Skeletal muscle tissue (tissue), 7 donors: ENCODE measurements around the genes ACTA2 and IFIT5.

- PRO-cap, 3 experiments, result no peak in any of the 3 experiments
- RAMPAGE, long total RNA, result no peak
- RRBS, 2 experiments, result no CpG with 5 or more reads among the region's 2 CpGs
Measured at GRCh38 chr10:87932901-87933428, 69.5 kb downstream of the PTEN start.

DNA sequence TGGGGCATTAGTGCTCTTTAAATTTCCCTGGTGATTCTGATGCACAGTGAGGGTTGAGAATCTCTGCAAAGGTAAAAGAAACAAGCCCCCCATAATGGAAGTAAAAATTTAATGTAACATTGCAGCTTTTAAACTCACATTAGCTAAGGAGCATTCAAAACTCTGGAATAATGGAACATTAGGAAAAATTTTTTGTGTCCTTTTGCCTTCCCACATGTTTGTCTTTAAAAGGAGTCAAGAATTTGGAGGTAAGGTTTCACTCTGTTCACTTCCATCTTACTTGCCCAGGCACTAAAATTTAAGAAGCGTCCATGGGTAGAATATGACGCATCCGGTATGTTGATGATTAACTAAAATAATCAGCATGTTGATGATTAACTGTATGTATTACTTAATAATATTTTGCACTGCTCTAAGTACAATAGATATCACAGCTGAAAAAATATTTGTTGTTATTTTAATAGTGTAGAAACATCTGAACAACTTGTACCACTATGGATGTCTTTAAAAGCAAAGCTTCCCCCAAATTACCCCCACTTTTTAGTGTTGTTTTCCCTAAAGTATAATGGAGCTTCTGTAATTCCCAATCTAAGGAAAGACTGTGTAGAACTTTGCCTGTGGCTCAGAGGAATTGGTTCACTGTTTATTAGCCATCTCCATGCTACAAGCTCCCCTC, 11.6 kb downstream of the ANKRD22 start:
- PRO-cap, 3 experiments, result no peak in any of the 3 experiments
- RAMPAGE, long total RNA, result no peak
- RRBS, 2 experiments, result no CpG with 5 or more reads among the region's 3 CpGs

DNA sequence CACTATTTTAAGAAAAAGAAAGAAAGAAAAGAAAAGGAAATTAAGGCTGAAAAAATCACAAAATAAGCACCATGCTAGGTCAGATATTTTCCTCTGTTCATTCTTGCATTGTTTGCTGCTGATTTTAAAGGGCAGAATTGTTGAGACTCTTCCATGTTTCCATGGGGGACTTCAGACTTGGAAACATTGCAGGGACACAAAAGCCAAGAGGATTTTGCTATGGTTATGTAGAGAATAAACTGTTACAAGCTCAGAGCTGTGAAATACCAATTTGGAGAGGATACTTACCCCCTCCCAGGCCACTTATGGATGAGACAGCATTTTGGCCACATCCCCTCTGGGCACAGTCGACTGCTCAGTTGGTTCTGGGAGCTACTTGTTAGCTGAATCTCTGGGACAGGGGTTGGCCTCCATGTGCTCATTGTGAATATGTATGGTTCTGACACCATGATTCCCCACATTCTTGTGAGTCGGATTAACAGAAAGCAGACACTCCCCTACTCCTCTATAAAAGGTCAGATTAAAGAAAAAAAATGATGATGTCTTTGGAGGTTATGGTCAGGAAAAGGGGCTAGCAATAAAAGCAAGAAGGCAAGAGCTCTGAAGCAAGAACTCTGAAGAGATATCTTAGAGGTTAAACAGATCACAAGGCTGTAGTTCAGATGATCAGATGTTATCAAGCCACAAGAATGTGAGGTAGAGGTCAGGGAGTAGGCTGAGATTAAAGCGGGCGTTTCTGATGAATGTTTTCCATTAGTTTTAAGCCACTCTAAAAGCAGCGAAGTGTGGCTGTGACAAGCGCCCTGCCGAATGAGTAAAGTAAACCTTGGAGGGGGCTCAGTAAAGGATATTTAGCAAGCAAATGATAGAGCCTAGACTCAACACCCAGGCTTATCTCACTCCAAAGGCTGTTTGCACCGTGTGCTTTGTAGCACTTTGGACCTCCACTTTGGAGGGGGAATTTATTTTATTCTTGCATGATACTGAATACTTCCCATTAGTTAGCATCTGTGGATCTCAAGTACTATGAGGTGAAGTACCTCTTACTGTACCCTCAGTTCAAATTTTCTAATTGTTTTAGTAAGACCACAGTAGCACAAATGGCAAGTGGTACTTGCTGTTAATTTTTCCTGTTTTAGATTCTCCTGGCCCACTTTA, 17.2 kb downstream of the STAMBPL1 start:
- PRO-cap, 3 experiments, result no peak in any of the 3 experiments
- RAMPAGE, long total RNA, result no peak
- RRBS, 2 experiments, result no CpG with 5 or more reads among the region's 8 CpGs

GRCh38 chr10:88903917-88904356, 23.9 kb downstream of the STAMBPL1 start:
- PRO-cap, 3 experiments, result no peak in any of the 3 experiments
- RAMPAGE, long total RNA, result no peak
- RRBS, 2 experiments, result no CpG with 5 or more reads among the region's 2 CpGs

GRCh38 chr10:88912260-88912792, 32.3 kb downstream of the STAMBPL1 start:
- PRO-cap, 3 experiments, result no peak in any of the 3 experiments
- RAMPAGE, long total RNA, result no peak
- RRBS, 2 experiments, result no CpG with 5 or more reads among the region's 2 CpGs

DNA sequence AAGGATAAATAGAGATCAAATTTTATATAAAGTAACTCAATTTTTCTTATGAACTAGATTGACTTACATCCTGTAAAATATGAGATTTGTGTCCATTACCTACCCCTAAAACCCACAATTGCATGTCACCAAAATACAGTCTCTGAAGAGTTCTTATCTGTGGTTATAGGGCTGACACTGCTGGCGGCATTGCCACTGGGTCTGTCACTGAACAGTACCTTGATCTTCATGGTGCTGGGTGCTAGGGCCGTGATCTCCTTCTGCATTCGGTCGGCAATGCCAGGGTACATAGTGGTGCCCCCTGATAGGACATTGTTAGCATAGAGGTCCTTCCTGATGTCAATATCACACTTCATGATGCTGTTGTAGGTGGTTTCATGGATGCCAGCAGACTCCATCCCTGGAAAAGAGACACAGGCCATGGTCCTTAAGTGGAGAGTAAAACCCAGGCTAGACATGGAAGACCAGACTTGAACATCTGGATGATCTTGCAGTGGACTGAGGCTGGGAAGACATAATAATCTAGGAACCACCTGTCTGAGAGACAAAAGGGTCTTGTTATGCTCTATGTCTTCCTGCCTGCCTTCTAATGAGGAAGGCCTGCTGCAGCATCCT, 14.6 kb downstream of the ACTA2 start:
- PRO-cap, 3 experiments, result no peak in any of the 3 experiments
- RAMPAGE, long total RNA, result no peak
- RRBS, 2 experiments, result no CpG with 5 or more reads among the region's 4 CpGs

DNA sequence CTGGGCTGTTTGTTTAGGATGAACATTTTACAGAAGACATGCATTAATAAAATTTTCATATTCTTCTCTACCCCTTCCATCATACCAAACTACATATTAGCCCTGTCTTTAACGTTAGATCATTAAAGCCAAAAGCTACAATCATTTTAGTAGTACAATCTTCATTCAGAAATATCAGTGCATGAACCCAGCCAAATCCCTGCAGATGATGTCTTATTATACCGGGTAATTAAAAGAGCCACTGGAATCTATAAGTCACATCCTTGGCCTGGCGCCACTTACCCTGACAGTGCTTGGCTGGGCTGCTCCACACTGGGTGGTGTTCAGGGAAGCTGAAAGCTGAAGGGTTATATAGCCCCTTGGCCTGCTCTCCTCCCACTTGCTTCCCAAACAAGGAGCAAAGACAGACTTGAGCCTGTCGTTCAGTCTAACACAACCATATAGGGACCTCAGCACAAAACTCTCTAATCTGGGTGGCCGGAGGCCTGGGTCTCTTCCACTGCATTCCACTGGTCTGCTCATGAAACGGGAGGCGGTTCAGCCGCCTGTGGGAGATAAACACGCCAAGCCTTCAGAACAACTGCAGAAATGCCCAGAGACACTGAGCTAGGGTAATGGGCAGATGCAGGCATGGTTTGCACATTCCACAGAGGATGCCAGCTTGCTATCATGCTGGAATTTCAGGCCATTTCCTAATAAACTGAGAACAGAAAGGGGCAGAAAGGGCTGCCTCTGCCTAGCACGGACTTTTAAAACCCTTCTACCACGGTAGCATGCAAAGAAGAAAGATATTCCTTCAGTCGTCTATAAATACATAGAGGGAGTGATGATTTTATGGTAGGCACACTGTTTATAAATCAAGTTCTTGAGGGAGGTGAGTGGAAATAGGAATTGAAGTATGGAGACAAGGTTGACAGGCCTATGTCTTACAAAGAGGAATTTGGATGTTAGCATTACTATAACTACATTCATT, at the start of gene ACTA2:
ACTA2 (minus strand) TSS at position 325 of the 973 bp plus-strand sequence.
- PRO-cap, 3 experiments, result peak in 2 of 3 experiments; most common plus-strand start position 509 of the sequence (in 1); most common minus-strand start position 325 of the sequence (in 2)
- RAMPAGE, long total RNA, result start-site peak on the minus strand centred at position 426 of the sequence, 210 bp wide, 3,664 and 2,363 reads in 2 replicates
- RRBS, 2 experiments, result no CpG with 5 or more reads among the region's 12 CpGs

GRCh38 chr10:88983126-88983603, 7.4 kb upstream of the FAS start:
- PRO-cap, 3 experiments, result no peak in any of the 3 experiments
- RAMPAGE, long total RNA, result no peak
- RRBS, 2 experiments, result 14 to 56% methylated on average over 1 of the region's 2 CpGs

GRCh38 chr10:89413904-89414924, at the start of gene IFIT5:
TSS of gene IFIT5 (plus strand) at chr10:89414568.
- PRO-cap, 3 experiments, result peak in 3 of 3 experiments; most common plus-strand start chr10:89414747 (in 3); most common minus-strand start chr10:89414493 (in 3)
- RAMPAGE, long total RNA, result no peak
- RRBS, 2 experiments, result 1 to 3% methylated on average over 11 of the region's 55 CpGs

GRCh38 chr10:89414925-89415859, 824 bp downstream of the IFIT5 start:
- PRO-cap, 3 experiments, result peak in 3 of 3 experiments; most common plus-strand start chr10:89415118 (in 2); most common minus-strand start chr10:89415200 (in 2)
- RAMPAGE, long total RNA, result no peak
- RRBS, 2 experiments, result 3% methylated on average over 21 of the region's 61 CpGs

DNA sequence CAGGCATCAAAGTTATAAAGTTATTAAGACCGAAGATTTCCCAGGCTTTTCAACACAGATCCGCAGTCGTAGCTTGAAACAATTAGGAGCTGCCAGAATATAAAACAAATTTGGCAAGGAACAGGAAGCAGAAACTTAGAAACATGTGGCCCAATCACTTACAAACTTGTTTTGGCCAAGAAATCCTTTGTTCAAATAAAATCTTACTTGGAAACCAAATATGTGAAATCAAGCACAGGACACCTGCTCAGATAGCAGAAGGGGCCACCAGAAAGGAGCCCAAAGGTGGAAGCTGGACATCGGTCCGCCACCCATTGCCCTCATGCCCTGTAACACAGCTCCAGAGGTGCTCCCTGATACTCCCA, 9.0 kb downstream of the SLC16A12 start:
- PRO-cap, 3 experiments, result no peak in any of the 3 experiments
- RAMPAGE, long total RNA, result no peak
- RRBS, 2 experiments, result no CpG with 5 or more reads among the region's 5 CpGs

GRCh38 chr10:89668223-89668940, 23.3 kb upstream of the PANK1 start:
- PRO-cap, 3 experiments, result no peak in any of the 3 experiments
- RAMPAGE, long total RNA, result no peak
- RRBS, 2 experiments, result no CpG with 5 or more reads among the region's 1 CpG

- PRO-cap, 3 experiments, result no peak in any of the 3 experiments
- RAMPAGE, long total RNA, result no peak
- RRBS, 2 experiments, result no CpG with 5 or more reads among the region's 5 CpGs
Measured at GRCh38 chr10:90935443-90936121, 14.7 kb upstream of the ANKRD1 start.

DNA sequence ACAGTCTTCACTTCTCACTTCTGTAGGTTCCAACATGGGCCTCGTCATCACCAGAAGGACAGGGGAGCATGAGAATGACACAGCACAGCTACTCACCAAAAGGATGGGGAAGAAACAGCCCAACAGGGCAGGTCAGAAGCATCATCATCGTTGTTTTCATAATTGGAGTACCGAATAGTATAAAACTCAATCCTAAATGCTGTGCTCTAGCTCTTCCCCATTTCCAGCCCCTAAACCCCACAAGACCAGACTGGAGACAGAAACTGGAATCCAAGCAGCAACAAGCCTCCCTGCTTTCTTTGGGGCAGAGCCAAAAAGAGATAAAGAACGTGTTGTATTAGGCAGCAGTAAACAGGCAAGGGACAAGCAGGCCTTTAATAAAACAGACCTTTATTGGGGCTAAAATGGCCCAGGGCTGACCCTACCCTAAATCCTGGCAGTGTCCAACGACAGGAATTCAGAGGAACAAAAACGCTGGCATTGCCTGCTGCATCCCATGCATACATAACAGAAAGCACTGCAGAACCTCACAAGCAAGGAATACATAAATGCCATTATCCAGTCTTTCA, 102.4 kb upstream of the ANKRD1 start:
- PRO-cap, 3 experiments, result no peak in any of the 3 experiments
- RAMPAGE, long total RNA, result no peak
- RRBS, 2 experiments, result no CpG with 5 or more reads among the region's 6 CpGs

- PRO-cap, 3 experiments, result no peak in any of the 3 experiments
- RAMPAGE, long total RNA, result no peak
- RRBS, 2 experiments, result no CpG with 5 or more reads among the region's 4 CpGs
Measured at GRCh38 chr10:91088074-91088704, 132.3 kb upstream of the PCGF5 start.

DNA sequence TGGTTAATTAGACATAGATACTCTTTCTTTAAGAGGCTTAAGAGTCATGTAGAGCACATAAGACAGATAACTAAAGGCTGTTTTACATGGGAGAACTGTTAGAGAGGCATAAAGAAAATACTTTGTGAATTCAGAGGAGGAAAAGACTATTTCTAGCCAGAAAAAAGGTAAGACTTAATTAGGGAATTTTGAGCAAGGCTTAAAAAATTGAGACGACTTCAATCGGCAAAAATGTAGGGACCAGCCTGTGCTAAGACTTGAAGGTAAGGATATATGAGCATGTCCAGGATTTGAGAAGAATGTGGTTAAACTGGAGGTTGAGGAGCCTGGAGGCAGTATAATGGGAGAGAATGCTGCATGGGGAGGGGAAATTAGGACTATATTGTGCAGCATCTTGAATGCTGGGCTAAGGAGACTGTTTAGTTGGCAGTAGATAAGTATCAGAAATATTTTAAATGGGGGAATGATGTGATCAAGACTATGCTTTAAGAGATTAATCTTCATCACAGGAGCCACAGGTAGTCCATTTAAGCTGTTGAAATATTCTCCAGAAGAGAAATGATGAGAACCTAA, 53.1 kb upstream of the PCGF5 start:
- PRO-cap, 3 experiments, result no peak in any of the 3 experiments
- RAMPAGE, long total RNA, result no peak
- RRBS, 2 experiments, result no CpG with 5 or more reads among the region's 2 CpGs

DNA sequence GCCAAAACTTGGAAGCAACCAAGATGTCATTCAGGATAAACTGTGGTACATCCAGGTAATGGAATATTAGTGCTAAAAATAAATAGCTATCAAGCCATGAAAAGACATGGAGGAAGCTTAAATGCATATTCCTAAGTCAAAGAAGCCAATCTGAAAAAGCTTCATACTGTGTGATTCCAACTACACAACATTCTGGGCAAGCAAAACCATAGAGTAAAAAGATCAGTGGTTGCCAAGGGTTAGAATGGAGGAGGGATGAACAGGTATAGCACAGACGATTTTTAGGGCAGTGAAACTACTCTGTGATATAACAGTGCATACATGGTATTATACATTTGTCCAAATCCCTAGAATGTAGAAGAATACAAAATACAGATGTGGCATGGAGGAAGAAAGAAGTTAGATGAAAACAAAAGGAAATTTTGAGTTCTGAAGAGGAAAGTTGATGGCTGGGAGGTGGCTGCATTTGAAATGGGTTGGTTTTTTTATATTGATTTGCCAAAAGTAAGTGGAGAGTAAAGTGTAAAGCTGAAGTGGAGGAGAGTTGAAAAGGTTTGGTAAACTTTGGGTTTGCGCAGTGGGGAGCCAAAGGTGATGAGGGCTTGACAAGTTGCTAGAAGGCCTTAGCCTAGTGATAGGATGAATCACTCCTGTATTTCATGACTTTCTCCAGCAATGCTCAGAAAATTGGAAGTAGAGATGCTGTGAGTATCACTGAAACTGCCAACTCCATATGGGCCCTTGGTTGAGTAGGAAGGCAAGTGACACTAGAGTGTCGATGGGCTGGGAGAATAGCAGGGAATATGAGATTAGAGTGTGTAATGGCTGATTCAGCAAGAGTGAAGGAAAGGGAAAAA, 49.4 kb upstream of the PCGF5 start:
- PRO-cap, 3 experiments, result no peak in any of the 3 experiments
- RAMPAGE, long total RNA, result no peak
- RRBS, 2 experiments, result no CpG with 5 or more reads among the region's 3 CpGs

DNA sequence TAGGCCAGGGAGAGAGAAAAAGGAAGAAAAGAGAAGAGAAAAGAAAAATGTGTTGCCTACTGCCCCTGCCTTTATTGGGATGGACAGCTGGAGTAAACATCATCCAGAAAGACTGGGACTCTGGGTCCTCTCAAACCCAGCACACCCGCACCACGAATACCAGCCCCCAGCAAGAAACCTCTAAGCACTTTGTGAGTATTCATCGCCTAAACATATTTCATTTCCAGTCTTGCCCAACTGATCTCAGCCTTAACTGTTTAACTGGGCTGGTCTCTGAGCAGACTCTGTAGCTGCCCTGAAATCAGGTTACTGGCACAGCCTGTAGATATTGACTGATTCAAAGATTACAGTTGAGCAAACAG, 76.3 kb downstream of the PPP1R3C start:
- PRO-cap, 3 experiments, result no peak in any of the 3 experiments
- RAMPAGE, long total RNA, result no peak
- RRBS, 2 experiments, result no CpG with 5 or more reads among the region's 3 CpGs

- PRO-cap, 3 experiments, result no peak in any of the 3 experiments
- RAMPAGE, long total RNA, result no peak
Measured at GRCh38 chr10:91805771-91806199, 7.6 kb downstream of the TNKS2 start.

DNA sequence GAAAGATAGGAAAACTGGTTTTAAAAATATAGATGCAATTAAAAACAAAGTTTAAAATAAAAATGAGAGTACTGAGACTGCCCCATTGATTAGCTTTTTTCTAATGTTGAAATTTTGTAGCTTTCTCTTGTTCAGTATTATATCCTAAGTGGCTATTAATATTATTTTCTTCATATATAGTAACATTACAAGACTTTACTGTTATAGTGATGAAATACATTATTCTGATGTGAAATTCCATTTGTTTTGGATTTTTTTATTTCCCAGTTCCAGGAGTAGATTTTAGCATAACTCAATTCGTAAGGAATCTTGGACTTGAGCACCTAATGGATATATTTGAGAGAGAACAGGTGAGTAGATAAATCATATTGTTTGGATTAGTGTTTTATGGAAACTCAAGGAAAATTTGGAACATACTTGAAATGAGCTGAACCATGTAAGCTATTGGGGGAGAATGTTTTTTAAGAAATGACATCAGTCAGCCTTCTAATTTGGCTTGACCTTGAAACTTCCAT, 51.1 kb downstream of the TNKS2 start:
- PRO-cap, 3 experiments, result no peak in any of the 3 experiments
- RAMPAGE, long total RNA, result no peak
- RRBS, 2 experiments, result no CpG with 5 or more reads among the region's 1 CpG